Thoracic aorta endothelial cell (primary cell): ENCODE data around the genes EXPH5, SIK2 and FDXACB1.

DNA sequence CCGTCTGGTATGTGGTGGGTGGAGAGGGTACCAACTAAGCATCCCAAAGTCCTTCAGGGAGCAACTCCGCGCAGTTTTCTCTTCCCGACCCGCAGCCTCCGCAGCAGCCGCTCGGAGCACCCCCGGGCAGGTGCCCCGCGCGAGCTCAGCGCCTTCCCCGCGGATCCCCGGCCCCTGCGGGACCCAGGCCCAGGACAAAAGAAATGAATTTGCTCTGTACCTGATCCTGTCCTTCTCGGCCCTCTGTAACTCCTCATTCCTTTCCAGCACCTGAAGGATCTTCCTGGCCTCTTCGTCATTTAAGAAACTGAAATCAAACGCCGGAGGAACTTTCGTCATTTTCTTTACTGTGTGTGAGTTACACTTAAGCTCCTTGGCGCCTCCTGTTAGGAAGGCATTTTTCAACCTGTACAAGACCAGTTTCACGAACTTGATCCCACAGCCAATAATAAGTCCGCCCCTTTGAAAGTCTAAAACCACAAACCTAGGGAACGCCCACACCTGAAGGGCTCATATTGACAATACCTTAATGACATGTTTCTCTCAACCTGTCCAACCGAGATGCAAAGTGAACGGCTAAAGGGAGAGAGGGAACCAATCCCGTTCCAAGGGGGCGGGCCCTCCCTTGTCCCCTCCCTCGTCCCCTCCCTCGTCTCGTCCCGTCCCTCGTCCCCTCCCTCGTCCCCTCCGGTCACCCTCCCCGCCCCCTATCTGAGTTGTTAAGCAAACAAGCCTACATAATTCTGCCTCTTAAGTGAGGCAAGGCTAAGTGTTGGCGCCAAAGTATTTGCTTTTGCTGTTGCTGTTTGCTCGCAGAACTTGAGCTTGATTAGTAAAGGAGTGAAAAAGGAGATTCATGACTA is at the start of gene EXPH5:
TSS of gene EXPH5 (minus strand) at position 571 of the 863 bp plus-strand sequence.
- CAGE, long polyA plus RNA = no peak

GRCh38 chr11:108980718-108981080 is 315.8 kb downstream of the DDX10 start:
- CAGE, long polyA plus RNA = no peak

DNA sequence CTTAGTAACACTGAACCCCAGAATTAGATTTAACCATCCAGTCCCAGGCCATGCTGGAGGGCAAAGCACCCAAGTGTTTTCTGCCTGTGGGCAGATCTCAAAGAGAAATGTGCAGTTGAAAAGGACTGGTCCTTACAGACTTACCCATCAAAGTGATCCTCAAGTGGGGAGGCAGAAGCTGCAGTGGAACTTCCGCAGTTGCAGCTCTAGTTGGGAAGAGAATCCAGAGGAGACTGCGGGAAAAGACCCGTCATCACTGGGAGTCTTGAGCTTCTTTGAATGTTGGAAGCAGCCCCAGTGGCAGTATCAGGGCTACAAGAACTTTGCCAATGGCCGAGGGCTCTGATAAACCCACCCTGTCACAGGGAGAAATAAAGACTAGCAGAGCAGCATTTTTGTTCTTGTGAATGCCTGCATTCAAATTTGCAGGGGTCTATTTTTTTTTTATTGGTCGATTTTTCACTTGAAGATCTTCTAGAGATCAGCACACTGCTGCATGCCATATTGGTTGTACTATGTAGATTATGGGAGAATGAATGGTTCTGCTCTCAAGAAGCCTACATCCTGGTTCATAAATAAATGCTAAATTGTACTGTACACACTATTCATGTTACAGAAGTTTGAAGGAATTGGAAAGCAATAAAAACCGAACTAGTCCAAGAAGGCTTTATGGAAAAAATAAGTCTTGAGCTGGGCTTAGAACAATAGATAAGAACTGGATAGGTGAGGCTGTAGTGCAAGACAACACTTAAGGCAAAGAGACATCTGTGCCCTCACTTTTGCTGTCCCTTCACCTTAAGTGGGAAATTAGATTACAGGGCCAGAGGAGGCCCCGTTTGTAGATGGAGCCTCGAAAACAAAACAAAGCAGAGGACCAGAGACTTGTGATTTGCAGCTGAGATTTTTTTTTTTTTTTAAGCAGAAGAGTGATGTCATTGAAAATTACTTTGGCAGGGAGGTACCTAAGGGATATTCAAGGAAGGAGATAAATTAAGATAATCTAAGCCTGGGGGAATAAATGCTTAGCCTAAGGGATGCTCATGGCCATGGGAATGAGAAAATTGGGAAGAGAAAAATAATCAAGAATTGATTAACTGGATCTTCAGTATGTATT is 31.1 kb downstream of the ZC3H12C start:
- CAGE, long polyA plus RNA = no peak

DNA sequence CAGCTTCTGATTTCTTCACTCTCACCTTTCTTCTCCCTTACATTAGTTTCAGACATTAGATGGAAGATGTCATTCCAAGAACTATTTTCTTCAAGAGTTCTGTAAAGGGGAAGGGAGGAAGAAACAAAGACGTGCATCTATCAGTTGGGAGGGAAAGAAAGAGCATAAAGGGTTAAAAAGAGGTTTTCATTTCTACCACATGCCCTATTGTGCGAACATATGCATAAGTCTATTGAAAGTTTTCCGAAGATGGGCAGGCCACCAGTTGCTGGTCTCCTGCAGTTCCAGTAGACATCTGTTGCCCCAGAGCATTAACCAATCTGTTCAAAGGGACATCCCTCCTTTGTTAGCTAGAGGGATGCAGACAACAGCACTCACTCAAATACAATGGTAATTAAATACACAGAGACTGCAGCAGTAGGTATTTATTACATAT is 38.5 kb downstream of the ZC3H12C start:
- CAGE, long polyA plus RNA = no peak

DNA sequence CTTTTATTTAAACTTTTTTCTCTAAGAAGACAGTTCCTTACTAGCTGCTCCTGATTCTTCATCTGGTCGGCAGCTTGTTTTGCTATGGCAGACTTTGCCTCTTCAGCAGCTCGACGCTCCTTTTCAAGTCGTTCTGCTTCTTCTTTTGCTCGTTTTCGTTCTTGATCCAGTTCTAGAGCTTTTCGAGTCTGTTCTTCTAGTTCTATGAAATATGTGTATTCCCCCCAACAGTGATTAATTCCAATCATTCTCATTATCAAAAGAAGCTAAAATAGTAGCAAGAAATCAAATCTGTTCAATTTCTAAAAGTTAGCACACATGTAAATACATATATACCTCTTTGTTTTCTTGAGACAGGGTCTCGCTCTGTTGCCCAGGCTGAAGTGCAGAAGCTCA is 59.0 kb downstream of the RDX start:
- CAGE, long polyA plus RNA = no peak

- CAGE, long polyA plus RNA = no peak
These were observed 31.8 kb downstream of the RDX start for GRCh38 chr11:110264739-110264952.

DNA sequence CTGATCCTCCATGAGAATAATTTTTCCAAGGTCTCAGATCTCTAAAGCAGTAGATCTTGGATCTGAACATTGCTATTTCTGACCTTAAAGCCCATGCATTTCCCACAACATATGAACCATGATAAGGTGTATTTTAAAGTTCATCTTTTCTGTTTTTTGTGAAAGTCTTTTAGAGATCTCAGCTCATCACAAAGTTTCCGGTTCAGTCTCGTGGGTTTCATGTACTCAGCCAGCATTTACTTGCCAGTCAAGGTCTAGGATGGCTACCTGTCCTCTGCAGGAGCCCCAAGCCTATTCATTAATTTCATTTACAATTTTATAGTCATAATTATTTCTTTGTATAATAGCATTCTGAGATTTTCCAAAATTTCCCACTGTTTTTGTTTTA is 526 bp upstream of the FDX1 start:
- CAGE, long polyA plus RNA = no peak

DNA sequence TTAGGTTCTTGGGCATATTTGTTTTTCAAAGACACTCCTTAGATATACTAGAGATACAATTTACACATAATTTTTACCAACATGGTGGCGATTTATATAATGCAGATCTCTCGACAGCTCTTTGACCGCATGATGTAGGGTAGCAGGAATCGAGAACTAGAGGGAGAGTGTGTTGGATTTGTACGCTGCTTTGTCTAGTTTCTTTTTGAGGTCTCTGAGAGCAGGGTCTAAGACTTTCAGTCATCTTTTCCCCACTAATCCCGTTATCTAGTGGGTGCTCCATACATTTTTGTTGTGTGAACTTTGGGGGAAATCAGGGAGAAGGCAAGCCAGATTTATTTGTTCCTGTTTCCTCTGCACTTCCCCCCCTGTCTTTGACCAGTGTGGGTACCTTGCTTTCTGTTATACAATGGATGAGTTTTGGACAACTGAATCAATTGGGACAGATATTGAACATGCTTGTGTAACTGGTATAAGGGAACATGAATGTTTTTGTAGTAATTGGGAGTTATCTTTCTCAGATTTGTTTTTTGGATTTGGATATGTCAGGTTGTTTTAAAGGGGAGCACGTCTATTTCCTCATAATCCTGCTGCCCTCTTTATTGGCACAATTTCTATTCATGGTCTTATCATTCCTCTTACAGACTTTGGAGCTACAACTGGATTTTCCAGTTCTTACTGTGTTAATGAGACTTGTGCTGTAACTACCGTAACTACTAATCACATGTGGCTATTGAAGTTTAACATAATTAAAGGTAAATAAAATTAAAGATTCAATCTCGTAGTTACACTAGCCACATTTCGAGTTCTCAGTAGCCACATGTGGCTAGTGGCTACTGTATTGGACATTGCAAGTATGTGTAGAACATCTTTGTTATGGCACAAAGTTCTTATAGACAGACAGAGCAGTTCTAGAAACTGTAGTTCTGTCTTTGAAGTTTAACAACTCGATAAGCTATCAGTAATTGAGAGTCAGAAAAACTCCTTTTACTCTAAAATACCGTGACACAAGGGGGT is 1.8 kb downstream of the FDX1 start:
- CAGE, long polyA plus RNA = no peak

DNA sequence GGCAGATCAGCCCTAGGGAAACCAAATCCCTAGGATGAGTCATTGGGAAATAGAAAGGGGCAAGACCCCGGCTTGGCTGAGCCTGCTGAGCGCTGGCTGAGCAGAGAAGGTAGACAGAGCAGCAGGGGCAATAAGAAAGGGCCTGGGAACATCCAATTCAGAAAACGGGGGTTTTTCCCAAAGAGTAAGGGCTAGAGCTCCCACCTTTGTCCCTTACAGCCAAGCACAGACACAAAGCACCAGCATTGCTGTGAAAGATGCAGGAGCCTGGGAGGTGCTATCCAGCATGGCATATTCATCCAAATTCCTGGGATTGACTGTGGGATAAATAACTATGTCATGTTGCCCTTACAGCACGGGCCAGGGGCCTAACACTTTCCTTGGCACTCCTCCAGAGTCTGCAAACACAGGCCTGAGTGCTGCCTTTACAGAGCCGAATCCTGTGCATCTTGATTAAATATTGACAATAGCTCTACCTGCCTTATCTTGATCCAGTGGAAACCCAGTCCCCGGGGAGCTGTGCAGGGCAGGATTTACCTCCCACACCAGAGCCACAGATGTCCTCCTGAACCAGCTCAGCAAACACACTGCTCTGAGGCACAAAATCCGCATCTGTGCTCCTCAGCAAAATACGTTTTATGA is 36.2 kb downstream of the POU2AF3 start:
- CAGE, long polyA plus RNA = no peak

DNA sequence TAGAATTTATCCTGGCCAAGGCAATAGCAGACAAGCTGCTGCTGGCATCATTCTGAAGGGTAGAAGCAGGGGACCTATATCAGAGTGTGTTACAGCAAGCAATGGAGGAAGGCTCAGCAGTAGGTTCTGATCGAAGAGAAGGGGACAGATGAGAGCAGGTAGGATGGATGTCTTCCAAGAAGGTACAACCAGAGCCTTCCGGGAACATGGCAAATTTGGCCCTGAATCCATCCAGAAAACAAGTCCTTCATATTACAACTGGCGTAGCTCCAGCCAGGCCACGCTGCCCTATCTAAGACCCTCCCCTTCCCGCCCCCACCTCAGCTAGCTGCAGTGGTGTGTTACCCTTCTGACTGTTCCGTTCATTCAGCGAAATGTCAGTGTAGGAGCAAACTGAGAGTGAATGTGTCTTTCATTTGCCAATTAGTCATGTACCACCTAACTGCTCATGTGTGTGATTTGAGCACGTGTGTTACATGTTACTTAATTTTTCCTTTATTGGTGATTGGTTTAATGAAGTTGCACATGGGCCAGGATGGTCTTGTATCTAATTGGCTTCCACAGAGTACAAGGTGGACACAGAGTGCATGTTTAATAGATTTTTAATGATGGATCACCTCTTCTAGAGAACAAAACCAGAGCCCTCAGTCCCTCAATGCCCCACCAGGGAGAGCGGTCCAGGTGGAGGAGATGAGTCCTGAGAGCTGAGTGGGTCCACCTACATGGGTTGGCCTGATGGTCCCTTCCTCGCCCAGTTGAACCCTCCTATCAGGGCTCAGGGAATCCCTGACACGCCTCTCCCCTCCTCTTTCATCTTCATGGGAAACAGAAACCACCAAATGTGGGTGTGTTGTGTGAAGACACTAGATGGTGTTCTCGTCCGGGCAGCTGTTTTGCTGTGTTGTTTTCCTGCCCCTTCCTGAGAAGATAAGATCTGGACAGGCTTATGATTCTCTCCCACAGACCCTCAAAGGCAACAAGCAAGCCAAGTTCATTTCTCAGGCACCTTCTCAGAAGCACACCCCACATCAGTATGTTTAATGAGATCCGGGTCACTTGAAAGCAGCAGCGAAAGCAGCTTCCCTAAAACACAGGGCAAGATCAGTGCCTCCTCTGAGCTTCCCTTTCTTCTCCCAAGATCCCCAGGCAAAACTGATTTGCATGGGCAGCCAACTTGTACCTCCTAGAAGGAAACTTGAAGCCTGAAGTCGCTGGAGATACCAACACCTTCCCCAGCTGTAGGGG is 35.0 kb upstream of the POU2AF1 start:
- CAGE, long polyA plus RNA = no peak

- CAGE, long polyA plus RNA = no peak
These were observed 19.4 kb downstream of the LAYN start for GRCh38 chr11:111559863-111560331.

- CAGE, long polyA plus RNA = no peak
These were observed at the start of gene SIK2 for GRCh38 chr11:111602369-111602992. Gene SIK2 (plus strand): TSS chr11:111602449.

DNA sequence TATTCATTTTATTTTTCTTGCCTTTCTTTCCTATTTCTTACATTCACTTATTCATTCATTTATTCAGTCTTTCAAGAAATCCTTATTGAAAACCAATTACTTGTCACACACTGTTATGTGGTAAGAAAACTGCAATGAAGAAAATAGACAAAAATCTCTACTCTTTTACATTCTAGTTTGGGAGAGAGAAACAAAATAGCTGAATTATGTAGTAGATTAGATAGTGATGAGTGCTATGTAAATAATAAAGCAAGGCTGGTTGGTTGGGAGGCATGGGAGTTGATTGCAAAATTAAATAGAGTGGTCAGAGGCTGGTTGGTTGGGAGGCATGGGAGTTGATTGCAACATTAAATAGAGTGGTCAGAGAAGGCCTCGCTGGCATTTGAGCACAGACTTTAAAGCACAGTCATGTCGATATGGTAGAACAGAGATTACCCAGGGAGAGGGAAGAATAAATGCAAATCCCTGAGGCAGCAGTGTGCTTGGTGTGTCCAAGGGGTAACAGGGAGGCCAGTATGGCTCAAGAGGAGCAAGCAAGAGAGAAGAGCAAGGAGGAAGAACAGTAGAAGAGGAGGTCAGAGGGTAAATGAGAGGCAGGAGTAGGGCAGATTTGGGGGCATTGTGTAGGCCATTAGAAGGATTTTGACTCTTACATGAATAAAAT is 22.4 kb downstream of the SIK2 start:
- CAGE, long polyA plus RNA = no peak

GRCh38 chr11:111662738-111663372 is 60.6 kb downstream of the SIK2 start:
- CAGE, long polyA plus RNA = no peak

GRCh38 chr11:111765494-111766237 is 523 bp downstream of the PPP2R1B start:
- CAGE, long polyA plus RNA = no peak

GRCh38 chr11:111878744-111879679 is at the start of gene FDXACB1:
Gene FDXACB1 (minus strand): TSS chr11:111879165.
- CAGE, long polyA plus RNA = no peak

DNA sequence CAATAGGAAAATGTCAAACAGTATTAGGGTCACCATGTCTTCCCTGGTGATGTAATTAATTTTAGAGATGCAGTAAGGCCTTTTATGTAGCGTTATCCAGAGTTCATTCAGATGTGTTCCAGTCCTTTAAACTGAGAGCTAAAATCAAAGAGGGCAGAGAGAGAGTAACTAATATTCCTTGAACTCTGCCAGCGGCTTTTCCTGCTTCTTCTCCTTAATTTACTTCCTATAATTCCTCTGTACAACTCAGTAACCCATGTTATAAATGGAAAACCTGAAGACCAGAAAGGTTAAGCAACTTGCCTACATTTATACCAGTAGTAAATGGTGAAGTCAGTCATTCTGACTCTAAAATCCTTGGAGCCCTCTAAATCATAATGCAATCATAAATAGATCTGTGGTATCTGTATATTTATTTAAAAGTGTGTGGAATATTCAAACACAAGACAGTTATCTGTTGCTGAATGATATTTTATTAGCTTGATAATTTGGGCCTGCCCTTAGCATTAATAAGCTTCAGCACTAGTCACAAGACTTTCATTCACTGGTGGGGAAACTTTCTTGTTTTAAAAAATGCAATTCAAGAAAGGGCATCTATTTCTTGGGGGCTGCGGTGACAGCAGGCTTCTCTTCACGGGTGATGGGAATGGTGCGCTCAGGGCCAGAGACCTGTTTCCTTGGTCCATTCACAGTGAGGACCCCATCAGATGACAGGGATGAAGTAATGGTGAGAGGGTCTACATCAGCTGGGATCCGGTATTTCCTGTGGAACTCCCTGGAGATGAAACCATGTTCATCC is 3.2 kb downstream of the CRYAB start:
- CAGE, long polyA plus RNA = no peak

DNA sequence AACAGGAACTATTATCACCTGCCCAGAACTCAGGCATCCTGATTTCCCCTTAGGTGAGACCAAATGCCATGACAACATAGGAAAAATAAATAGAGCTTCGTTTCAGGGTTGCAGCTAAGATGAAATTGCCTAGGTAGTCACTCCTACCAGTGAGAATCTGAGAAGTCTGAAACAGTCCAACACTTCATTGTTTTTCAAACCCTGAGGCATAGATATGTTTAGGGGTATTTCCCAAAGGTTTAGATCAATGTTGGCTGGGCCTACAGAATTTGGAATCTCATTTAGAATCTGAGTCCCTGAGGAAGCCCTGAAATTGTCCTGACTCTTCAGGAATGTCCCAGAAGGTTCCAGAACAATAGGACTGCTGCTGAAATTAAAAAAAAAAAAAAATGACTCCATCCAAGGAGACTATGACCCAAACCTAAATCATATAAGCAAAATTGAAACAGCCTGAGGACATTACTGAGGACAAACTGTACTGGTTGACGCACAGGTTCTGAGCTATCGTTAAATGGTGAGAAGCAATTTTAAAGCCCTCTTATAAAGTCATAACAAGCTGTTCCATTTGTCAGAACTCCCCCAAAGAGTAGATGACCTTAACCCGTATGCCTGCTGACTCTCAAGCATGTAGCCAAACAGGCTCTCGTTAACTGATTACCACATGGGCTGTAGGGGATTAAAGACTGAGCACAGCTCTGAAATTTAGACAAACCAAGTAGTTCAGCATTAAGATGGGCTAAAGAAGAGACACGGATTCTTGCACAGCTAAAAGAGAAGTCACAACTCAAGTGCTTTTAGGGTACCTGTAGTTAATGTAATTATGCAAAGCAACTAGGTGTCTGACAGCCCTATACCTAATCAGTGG is 2.3 kb downstream of the CRYAB start:
- CAGE, long polyA plus RNA = no peak

GRCh38 chr11:112019046-112020157 is 5.8 kb upstream of the DLAT start:
- CAGE, long polyA plus RNA = no peak

DNA sequence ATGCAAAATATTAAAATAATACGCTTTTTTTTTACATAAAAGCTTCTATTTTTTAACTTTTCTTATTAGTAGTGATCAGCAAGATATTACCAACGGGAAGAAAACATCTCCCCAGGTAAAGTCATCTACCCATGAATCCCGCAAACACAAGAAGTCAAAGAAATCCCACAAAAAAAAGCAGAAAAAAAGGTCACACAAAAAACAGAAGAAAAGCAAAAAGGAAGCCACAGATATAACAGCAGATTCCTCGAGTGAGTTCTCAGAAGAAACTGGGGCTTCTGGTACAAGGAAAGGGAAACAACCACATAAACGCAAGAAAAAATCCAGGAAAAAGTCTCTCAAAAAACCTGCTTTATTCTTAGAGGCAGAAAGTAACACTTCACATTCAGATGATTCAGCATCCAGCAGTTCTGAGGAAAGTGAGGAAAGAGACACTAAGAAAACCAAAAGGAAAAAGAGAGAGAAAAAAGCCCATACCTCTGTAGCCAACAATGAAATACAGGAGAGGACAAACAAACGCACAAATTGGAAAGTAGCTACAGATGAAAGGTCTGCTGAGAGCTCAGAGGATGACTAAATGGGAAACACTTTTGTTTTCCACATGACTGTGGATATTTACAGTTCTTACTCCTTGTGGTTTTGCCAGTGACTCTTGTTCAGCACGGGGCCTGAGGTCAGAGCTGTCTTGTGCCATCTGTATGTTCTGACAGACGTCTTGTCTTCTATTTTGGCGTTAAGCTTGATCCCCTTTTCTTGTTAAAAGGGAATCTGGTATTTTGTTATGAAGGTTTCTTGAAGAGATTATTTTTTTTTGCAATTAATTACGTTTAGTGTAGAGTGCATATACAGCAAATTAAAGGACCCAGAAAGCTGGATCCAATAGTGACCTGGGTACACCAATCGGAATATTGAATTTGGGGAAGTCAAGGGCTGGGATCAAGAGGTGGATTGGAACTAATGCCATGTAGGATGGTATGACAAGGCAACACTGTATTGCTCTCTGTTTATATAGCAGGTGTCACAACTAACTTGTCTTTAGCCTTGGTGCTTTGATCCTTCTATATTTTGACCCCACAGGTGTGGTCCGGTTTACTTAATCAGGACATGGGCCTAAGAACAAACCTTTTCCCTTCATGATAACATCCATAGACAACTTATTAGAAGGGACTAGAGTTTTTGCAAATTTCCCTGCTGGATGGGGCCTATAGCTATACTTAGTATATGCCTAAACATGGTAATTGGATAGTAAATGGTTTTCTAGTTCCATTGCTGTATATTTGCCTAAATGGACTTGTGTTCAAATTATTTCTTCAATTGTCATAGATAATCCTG is 3.7 kb downstream of the TIMM8B start:
- CAGE, long polyA plus RNA = no peak